Umbilical cord (tissue), 2 donors: ENCODE measurements around a stretch of chr7.

- RAMPAGE, long total RNA: no peak
Observed at GRCh38 chr7:77225465-77226188, 26.0 kb upstream of the FGL2 start.

- RAMPAGE, long total RNA: no peak
Observed at GRCh38 chr7:77287285-77287665, 87.7 kb upstream of the FGL2 start.

GRCh38 chr7:77306092-77307020 lies 106.7 kb upstream of the FGL2 start:
- RAMPAGE, long total RNA: no peak

GRCh38 chr7:77348466-77348946 lies 67.6 kb downstream of the GSAP start:
- RAMPAGE, long total RNA: no peak

DNA sequence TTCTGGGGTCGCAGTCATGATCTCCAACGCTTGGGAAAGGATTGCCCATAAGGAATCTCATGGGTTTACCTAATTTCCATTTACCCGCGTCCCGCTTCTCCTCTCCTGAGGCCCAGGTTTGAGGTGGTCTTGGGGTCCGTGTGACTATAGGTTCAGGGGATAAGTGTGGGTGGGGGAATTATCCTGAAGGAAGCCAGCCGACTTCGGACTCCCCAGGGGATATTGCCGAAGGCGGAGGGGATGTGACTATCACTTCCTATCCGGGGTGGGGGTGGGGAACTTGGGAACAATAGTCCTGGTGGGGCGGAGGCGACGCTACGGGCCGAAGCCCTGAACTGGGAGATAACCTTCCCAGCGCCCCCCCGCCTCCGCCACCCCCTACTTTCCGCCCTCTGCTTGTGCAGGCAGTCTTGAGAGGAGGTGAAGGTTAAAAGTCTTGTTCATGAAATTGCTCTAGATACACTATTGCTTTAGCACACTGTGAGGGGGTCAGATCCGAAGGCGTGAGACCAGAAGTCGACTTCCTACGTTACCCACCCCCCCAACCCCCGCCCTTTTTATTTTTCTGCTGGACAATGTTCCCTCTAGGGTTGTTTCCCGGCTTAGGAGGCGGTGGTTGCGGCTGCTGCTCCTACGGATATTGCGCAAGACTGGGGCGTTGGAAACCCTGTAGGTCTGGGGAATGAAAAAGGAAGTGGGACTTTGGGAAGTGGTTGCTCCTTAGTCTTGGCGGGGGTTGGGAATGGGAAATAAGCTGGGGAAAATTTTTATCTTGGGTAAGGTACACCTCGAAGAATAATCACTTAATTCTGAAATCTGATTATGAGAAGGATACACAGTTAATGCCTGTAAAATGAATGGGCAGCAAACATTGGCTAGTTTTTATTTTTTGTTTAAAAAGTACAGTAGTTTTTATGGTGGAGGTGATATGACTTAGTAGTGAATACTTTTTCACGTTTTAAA lies 1.4 kb downstream of the PTPN12 start:
- RAMPAGE, long total RNA: no peak

DNA sequence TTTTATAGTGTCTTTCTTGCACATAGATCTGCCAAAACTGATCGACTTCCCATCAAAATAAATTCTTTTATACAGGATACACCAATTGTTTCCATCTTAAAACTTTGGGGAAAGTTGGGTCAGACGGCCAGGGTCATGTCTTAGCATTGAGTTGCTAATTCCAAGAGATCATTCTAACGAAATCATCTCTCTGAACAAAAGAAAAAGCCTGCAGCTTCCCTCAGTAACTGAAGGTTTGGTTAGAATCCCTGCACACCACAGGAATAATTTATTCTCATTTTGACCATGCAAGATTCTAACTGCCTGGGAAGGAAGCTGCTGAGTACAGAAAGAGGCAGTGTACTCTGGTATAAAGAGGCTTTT lies 77.1 kb upstream of the RSBN1L start:
- RAMPAGE, long total RNA: no peak

DNA sequence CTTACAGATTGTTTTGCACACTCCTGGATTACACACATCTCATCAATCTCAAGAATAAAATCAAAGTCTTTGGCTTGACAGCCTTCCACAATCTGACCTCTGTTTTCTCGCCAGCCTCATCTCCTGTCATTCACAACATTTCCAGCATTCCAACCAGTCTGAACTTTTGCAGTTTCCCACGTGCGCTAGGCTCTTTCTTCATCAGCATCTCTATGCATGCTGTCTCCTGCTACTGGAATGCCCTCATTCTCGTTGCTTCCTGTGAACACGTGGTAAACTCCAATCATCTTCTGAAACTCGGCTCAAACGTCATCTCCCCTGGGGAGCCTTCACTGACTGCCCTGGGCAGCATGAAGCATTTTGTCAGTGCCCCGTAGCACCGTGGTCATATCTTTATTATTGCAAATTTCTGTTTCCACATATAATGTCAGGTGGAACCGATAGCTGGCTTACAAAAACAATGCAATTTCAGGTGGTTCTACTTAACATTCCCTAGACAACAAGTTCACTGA lies 12.2 kb upstream of the RSBN1L start:
- RAMPAGE, long total RNA: no peak

GRCh38 chr7:77754590-77754895 lies 43.7 kb downstream of the TMEM60 start:
- RAMPAGE, long total RNA: no peak

DNA sequence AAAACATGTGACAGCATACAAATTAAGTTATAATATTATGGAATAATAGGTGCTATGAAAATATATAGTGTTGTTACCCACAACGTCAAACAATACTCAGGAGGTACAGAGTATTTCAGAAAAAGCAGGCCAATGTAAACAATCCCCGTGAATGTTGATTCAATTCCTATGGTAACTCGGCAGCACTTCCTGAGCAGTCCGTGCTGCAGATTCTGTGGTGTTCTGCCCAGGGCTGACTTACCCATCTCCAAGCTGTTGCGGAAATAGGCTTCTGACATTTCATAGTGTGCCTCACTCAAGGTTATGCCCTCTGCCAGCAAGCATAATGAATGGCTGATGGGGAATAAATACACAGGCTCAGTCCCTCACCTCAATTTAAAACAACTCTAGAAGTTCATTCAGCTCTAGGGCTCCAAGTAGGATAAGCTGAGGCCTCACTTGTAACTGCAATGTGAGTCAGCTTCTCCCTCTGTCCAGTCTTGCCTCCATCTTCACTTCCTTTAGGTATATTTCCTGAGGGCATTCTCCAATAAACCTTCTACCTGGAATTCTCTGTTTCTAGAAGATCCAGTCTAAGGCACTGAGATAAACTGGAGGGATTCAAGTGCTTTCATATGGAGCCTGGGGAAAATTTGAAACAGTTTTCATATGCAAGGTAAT lies 177.6 kb downstream of the GNAI1 start:
- RAMPAGE, long total RNA: no peak

GRCh38 chr7:80891375-80891727 lies 27.5 kb downstream of the SEMA3C start:
- RAMPAGE, long total RNA: no peak

GRCh38 chr7:81693429-81693762 lies 76.5 kb downstream of the HGF start:
- RAMPAGE, long total RNA: no peak

- RAMPAGE, long total RNA: no peak
Observed at GRCh38 chr7:82416316-82416713, 27.3 kb downstream of the CACNA2D1 start.

- RAMPAGE, long total RNA: no peak
Observed at GRCh38 chr7:83459791-83460972, 188.8 kb downstream of the SEMA3E start.

GRCh38 chr7:83987940-83988283 lies 206.7 kb downstream of the SEMA3A start:
- RAMPAGE, long total RNA: no peak

DNA sequence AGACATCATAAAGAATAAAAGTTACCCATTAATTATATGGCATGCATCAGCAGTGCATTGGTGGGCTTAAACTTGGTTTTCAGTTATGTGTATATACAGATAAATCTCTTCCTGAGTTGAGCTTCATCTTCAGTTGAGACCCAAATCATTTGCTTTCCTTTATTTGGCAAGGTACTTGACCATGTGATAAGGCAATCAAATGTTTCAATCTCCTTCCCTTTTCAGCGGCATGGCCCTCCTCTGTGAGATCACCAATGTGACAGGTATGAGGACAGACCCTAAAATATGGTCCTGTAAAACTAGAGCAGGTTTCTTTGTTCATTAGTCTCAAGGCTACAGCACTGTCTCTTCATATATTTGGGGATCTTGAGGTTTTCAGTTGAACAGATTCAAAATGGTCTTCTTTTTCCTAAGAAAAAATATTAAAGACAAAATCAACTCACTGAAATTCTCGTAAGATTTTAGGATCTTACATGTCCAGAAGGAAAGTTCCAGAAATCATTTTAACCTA lies 179.3 kb downstream of the ELAPOR2 start:
- RAMPAGE, long total RNA: no peak

DNA sequence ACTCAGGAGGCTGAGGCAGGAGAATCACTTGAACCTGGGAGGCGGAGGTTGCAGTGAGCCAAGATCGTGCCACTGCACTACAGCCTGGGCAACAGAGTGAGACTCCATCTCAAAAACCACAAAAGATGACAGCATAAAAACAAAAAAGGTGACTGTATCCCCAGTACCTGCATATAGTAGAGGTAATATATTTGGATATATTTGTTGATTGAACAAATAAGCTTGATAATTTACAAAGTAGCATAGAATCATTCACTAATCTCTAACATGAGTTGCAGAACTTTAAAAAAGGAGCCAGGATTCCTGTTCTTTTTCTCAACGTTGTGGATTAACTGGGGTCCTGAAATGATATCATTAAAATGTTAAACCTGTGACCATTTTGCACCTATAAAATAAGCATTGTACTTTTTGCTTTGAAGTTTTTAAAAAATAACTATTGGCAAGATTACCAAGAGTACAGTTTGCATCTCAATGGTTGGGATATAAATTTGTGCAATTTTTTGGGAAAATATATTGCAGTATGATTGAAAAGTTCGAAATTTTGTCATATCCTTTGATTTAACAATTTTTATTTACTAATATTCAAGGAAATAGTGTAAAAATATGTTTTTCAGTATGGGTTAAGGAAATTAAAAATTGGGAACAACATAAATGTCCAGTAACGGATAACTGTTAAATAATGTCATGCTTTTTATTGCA lies 9.3 kb downstream of the DMTF1 start:
- RAMPAGE, long total RNA: no peak

DNA sequence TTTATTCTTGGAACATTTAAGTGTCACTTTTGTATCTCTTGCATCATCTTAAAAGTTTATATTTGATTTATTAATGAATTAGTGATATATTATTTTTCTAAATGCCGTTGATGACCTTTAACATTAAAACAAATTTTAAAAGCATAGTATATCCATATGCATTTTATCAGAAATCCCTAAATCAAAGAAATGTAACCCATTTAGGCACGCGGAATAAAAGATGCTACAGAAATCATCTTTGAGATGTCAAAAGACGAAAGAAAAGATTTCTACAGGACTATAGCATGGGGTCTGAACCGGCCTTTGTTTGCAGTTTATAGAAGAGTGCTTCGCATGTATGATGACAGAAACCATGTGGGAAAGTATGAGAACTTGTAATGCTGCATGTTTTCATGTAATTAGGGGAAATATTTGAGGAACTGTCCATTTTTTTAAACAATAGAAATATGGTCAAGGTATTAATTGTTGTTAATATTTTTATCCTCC lies 27.1 kb downstream of the DMTF1 start:
- RAMPAGE, long total RNA: no peak

DNA sequence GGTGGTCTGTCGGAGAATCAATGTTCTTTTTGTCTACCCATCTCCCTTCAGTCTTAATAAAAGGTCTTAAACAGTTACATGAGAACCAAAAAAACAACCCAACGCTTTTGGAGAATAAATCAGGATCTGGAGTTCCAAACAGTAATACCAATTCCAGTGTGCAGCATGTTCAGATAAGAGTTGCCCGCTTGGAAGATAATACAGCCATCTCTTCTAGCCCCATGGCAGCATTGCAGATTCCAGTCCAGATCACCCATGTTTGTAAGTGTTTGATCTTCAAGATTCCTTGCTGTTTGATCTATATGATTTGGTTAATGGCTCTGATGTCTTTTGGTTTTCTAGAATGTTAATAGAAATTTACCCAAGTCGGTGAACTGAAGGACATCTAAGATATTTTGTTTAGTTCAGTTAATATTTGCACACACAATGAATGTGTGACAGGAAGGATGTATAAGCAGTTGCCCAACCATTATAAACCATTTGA lies 31.4 kb downstream of the TMEM243 start:
- RAMPAGE, long total RNA: no peak

DNA sequence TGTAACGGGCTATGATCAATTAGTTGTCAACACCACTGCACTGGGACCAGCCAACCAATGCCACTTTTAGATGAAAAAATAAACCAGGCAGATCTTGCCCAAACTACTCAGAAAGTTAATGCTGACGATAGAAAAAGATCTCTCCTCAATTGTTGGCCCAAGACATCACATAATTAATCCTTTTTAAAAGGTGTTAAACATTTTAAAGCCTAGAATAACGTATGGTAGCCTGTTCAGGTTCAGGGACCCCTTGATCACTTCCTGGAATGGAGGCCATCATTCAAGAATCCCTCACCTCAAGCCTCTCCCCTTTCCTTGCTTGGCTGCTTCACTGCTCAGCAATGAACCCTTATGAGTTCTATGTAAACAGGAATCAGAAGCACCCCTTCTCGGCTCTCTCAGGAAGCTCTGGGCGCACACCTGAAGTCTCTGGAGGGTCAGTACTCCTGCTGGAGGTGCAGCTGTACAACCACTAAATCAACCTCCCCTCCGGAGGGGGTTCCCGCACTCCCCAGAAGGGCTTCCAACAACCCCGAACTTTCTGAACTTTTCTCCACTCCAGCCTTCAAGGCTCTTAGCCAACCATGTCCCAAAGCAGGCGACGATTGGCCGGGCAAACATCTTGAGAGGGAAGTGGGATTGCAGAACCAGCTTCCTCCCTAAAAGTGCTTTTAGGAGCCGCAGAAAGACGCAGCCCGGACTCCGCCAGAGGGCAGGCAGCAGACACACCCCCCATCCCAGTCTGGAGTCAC lies 695 bp downstream of the TMEM243 start:
- RAMPAGE, long total RNA: no peak

GRCh38 chr7:87345938-87346575 lies 593 bp downstream of the CROT start:
- RAMPAGE, long total RNA: no peak